Cardiac atrium fibroblast (primary cell): ENCODE measurements around a stretch of chr2.

DNA sequence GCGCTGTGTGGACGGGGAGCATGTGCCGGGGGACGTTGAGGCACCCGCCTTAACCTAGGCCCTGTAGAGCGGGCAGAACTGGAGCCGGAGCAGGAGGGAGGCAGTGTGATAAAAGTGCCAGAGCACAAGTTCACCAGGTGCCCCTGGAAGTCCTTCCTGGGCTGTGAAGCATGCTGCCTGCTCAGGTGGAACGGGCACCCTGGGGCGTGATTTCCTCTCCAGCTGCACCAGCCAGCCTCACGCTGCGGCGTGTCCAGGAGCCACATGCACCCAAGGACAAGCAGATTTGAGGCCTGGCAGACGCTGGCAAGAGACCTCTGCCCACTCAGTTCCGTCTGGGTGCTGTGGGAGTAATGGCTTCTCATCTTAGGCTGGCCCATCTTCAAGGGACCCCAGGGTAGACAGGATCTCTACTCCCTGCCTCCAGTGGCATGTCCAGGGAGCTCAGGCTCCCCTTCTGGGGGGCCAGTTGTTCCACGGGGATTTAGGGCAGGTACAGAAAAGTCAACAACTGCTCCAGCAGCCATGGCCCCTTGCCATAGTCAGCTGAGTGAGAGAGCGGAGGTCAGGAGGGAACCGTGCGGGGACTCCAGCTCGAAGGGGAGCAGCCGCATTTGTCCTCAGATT is 50.1 kb downstream of the ITGB1BP1 start:
- RAMPAGE, long total RNA, result no peak

DNA sequence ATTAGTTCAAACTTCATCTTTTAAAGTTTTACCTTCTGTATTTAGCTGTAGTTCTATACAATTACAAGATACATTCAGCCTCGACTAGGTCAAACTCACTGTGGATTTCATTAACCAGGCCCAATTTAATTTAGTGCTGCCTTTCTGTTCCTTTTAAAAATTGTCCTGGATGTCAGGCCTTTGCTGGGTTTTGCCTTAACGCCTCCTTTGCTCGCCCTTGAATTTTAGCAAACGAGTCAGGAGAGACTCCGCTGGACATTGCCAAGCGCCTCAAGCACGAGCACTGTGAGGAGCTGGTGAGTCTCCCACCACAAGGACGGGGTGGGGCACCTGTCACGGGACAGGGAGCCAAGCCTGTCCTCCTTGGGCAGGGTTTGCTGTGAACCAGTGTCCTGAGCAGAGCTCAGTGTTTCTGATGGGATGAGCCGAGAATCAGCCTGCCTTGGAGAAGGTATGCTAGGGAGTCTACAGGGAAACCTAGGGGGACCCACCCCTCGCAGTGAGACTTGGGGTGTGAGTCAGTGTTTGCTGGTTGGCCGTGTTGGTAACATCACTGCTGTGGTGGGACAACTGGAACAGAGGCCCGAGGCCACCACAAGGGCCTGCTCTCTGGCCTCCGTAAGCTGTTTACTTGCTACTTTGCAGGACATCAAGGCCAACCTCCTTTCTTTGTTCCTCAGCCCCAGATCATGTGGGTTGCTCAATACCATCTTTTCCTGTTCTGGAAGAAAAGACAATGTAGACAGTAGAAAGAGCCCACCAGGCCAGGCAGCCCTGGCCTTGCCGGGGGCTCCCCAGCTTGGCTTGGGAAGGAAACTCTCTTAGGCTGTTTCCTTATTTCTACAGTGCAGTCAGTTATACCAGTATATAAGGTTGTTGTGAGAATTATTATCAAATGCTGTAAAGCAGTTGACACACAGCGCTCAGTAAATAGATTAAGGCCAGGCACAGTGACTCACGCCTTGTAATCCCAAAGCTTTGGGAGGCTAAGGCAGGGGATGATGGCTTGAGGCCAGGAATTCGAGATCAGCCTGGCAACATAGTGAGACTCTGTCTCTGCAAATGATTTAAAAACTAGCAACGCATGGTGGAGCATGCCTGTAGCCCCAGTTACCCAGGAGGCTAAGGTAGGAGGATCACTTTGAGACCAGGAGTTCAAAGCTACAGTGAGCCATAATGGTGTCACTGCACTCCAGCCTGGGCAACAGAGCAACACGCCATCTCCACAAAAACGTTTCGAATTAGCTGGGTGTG is 42.4 kb downstream of the ITGB1BP1 start:
- RAMPAGE, long total RNA, result no peak

GRCh38 chr2:9621147-9621789 is 9.5 kb downstream of the YWHAQ start:
- RAMPAGE, long total RNA, result no peak

DNA sequence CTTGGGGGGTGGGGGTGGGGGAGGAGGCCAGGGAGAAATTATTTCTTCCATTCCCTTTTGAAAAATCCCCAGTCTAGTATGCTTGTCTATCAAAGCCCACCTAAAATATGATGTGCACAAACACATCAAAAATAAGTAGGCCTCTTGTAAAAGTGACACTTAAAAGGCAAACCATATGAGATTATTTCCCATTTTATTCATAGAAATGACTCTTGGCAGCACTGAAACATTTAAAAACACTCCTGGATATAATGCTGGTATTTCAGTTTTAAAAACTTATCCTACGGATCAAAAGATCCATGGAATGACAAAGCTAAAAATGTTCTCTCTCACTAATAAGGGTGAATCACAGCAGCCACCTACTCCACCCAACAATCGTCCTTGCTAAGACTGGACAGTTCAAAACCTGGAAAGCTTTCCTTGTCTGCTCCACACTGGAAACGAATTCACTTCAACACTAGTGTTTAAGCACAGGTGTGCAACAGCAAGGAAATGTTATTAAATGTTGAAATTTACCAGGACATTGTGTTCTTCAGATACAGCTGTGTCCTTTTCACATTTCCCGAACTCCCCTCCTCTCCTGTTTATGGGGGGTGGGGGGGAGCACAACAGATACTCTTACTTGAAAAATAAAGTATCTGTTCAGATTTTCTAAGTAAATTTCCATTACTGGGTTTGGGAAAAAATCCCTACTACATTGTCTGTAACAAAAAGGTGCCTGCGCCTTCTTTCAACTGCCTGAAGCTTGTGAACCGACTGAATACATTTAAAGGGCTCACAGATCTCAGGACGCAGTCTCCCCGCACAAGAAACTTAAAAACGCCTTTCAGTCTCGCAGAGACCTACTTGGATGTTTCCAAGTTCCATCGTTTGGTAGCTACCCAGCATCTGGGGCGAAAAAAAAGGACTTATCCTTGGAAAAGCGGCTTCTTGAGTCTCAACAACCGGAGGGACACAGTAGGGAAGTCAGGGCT is 1.5 kb downstream of the YWHAQ start:
- RAMPAGE, long total RNA, result no peak

DNA sequence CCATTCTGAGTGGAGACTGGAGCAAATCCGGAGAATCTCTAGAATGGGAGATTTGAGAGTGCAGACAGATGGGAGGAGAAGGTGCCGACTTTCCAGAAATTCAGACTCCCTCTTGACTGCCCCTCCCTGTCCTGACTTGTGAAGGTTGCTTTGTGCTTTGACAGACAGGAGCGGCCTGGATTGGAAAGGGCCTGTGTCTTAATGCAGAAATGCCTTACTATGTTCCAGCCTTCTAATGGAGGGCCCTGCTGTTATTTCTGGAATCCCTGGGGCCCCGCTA is 1.4 kb upstream of the YWHAQ start:
- RAMPAGE, long total RNA, result no peak

- RAMPAGE, long total RNA, result no peak
Measured at GRCh38 chr2:9644448-9644832, 13.6 kb upstream of the YWHAQ start.

DNA sequence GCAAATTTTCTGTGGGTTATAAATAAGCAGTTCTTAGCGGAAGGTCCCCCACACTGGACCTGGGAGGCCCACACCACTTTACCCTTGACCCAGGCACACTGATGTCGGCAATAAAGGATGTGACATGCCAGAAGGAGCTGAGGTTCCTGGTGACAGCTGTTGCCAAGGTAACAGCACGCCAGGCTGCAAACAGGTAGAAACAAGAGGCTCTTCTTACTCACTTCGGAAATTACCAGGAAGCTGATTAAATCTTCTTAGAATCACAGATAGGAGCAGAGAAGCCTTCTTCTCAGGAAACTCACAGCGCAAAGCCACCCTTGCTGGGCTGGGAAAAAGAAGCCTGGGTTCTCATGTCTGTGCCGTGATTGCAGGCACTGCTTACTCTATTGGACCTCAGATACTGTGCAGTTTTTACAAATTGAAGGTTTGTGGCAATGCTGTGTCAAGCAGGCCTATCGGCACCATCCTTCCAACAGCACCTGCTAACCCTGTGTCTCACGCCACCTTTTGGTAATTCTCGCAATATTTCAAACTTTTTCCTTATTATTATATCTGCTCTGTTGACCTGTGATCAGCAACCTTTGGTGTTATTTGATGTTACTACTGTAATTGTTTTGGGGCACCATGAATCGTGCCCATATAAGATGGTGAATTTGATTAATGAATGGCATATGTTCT is 61.0 kb upstream of the TAF1B start:
- RAMPAGE, long total RNA, result no peak

DNA sequence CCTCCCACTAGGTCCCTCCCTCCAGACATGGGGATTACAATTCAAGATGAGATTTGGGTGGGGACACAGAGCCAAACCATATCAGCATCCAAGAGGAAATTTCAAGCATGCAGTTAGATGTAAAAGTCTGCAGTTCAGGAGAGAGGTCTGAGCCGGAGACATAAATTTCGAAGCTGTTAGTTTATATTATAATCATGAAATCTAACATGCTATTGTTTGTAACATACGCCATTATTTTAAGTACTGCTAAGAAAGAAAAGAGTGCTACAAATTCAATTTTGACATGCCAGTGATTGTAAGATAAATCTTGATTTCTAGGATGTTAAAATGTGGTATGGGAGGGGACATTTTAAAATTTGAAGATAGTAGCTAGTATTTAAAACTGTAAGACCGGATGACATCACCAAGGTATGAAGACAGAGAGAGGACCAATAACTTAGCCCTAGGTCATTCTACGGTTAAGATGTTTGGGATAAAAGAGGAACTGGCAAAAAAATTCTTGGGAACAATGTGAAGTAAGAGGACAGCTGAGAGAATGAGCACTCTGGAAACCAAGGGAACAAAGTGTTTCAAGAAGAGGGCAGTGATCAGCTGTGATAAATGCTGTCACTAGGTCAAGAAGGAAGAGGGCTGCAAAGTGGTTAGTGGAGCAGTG is 17.0 kb downstream of the TAF1B start:
- RAMPAGE, long total RNA, result no peak

GRCh38 chr2:10007348-10007809 is 36.0 kb upstream of the KLF11 start:
- RAMPAGE, long total RNA, result no peak

DNA sequence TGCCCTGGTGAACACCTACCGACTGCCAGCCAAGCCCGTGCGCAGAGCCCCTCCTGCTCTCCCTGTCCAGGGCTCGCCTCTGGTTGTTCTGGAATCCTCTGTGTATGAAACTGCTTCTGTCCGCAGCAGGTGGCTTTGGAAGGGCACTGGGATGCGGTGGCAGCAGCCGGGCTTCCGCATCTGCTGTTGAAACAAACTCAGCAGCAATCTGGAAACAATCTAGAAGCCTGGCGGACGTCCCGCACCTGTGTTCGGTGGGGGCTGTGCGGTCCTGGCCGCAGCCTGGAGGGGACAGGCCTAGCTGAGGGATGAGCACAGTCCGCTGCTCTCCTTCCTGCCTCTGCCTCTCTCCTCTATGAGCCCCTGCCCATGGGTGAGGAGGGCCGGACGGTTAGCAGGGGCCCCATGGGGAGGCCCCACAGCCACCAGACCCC is 34.0 kb upstream of the KLF11 start:
- RAMPAGE, long total RNA, result no peak

- RAMPAGE, long total RNA, result no peak
Measured at GRCh38 chr2:10080429-10081455, 531 bp upstream of the CYS1 start.

DNA sequence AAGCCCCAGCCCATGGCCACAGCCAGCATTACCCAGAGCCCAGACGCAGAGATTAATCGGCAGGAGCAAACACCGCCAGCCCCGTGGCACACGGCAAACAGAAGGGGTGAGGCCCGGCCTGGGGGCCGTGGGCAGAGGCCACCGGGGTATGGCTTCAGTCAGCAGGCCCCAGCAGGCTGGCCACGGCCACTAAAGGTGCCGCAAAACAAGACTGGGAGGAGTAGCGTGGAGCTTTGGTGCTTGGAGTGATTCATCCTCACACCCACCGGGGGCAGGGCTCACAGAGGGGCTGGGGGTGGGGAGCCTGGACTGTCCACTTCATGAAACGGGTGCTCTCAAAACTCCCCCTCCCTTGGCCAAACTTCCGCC is 61.5 kb upstream of the HPCAL1 start:
- RAMPAGE, long total RNA, result no peak

GRCh38 chr2:10277656-10277927 is 25.1 kb upstream of the HPCAL1 start:
- RAMPAGE, long total RNA, result no peak

DNA sequence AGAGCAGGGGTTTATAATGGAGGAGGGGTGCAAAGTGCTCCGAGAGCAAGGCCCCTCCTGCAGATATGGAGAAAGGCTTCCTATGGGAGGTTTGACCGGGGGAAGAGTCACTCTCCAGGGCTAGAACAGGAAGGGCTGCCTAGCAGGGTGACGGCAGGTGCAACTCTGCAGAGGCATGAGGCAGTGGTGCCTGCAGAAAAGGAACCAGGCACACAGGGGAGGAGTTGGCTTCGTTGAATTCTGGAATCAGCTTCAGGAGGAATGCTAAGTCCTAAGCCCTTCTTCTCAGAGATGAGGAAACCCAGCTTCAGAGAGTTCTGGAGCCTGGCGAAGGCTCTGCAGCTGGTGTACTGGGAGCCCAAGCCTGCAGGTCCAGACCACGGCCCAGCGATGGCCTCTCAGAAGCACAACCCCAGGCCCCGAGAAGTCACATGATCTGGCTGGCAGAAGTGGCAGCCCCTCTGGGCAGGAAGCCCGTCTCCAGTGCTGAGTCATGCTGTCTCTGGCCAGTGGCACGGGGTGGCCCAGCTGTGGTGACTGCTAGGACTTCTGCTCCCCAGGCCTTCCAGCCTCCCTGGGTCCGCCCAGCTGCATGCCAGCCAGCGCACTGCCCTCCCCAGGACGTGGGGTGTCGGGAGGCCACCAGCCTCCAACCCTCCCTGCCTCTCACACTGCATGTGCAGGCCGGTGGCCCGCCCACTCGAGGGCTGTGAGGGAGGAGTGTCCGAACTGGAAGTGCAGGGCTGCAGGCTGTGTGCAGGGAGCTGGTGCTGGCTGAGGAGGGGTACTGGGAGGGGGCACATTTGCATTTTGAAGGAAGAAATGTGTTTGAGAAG is 17.3 kb upstream of the HPCAL1 start:
- RAMPAGE, long total RNA, result no peak

GRCh38 chr2:10300517-10300793 is 2.2 kb upstream of the HPCAL1 start:
- RAMPAGE, long total RNA, result no peak

- RAMPAGE, long total RNA, result no peak
Measured at GRCh38 chr2:10305742-10306189, 3.1 kb downstream of the HPCAL1 start.

DNA sequence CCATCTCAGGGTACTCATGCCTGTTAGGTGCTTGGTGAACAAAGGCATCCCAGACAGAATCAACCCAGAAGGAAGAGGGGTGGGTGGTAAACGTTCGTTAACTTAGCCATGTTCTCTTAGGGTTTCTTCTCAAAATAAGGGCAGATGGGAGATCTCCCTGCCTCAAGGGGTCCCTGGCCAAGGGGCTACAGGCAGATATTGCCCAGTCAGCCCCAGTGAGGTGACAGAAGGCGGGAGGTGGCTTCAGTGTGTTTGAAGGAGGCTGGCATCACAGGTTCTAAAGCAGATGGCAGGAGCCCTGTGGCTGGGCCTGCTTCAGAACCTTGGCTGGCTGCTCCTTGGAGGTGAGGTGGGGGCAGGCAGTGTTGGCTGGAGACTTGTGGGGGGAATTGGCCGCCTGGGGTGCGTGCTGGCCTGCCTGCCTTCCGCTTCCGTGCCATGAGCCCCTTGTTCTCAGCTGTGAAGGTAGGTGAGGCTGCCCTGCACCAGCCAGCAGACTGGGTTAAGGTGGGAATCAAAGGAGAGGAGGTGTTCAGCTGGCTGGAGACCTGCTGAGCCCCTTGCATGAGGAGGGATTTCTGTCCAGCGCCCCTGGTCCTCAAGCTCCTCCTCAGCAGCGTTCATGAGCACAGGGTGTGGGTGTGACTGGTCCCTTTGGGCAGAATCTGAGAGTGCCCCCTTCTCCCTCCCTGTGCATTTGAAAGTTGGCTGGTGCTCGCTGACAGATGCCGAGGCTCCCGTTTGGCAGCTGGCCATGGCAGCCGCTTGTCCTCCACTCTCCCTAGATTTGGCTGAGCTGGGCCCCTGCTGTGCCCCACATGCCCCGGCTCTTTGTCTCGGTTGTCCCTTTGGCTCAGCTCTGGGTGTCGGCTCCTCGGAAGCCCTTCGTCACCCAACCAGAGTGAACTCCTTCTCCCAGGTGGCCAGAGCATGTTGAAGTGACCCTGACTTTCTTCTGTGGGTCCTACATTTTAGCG is 23.7 kb downstream of the HPCAL1 start:
- RAMPAGE, long total RNA, result no peak

DNA sequence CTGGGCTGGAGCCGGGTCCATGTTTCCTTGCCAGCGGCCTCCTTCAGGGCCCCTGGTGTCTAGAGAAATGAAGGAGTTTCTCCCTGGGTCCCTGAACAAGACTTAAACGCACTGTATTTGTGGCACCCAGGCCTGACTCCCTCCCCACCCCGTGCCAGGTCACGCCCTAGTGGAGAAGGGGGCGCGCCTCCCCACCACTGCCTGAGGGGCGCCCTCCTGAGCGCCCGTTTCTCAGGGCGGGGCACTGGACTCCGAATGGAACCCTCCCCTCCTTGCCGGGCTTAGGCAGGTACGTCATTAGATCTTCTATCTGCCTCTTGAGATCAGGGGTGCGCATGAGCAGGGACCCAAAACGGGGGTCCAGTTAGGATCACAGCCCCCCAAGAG is 16.3 kb downstream of the ODC1 start:
- RAMPAGE, long total RNA, result no peak

DNA sequence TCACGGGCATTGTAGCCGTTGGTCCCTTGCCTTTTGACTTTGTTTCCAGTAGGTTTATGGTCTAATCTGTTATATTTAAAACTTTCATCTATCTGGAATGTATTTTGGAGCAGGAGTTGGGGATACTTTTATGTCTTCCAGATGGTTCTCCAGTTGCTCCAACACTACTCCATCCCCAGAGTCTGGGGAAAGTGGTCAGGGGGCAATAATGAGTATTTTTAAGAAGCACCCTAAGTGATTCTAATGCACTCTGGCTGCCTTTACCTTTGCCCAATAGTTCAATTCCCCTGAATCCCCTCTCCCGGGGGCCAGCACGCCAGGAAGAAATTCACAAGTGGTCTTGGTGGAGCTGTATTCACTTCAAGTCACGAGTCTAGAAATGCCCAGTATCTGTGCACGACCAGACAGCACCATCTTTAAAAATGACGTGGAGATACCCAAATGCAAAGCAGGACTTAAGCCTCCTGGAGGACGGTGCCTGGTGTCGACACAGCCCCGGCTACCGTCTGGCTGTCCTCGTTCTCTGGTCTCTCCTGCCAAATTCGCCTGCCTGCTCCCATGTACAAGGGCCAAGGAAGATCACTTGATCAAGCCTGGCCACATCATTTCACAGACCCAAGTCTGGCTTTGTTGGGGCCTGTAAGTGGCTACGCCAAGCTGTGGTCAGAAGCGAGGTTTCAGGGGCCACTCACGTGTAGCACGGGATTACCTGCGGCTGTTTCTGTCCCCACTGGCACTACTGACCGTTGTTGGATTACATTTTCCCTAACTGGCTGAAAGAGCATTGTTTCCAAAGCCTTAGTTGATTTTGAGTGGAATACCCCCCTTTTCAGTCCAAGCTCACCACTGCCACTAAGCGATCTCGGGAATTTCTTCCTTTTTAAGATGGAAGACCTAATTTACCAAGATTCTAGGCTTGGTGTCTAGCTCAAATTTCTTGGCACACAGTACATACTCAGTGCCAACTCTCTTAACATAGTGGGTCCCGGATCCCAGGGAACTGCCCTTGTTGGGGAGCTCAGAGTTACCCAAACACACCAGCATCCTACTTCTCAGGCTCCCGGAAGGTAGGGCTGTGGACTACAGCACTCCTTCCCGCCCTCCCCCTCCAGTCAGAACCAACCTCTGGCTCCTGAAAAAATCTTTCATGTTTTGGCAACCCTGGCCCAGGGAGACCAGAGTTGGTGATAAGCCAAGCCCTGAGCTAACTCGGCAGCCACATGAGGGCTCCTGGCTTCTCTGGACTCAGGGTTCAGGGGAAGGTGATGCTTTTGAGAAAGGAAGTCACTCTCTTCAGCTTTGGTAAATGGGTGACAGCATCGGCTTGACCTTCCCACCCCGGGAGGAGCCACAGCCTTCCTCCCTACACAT is 9.3 kb downstream of the ODC1 start:
- RAMPAGE, long total RNA, result no peak

DNA sequence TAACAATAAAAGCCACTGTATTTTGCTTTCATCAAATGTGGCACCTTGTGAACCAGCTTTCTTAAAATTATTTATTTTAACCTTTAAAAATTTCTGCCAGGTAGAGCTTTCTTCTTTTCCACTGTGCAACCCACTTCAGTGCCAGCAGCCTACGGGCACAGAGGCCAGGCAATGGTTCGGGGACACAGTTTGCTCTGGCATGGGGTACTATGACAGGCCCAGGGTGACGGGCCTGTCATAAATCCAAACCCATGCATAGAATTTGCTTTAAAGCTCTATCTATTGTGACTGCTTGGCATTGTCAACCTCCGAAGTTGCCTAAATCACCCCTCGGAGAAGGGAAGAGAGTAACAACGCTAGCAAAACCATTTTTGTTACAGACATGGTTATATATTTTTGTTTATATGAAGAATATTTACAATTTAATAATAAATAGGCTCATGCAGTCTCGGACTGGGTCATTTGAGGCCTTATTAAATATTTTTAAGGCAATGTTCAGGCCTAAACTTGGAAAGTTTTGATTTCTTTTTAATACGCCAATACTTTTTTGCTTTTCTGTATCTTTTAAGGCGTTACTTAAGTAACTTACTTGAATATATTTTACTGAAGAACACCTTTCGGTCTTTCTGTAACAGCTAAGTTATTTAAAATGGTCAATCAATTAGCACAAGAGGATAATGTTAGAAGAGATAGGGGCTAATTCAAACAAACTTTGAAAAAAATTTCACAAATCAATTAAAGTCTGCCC is 1.4 kb downstream of the ODC1 start:
- RAMPAGE, long total RNA, result no peak